Mesothelial cell of epicardium (in vitro differentiated cells): ENCODE measurements around a stretch of chr2.

DNA sequence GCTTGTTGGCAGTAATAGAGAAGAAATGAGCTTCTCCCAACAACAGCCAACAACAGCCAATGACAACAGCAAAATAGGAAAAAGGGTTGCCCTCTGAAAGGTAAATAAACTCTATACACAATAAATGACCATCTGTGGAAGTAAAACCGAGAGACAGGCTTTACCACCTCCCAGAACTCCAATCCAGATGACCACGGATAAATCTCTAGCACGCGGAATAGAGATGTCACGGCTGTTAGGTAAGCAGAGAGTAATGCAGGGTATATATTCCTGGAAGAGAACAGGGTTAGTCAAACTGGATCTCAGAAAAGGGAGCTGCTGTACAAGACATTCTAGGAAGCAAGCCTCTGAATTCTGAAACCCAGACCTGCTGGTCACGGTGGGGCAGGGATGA lies 4.9 kb upstream of the CYP27C1 start:
- PRO-cap = no peak

- PRO-cap = no peak
These were observed 11.0 kb upstream of the ERCC3 start for GRCh38 chr2:127304450-127305871.

DNA sequence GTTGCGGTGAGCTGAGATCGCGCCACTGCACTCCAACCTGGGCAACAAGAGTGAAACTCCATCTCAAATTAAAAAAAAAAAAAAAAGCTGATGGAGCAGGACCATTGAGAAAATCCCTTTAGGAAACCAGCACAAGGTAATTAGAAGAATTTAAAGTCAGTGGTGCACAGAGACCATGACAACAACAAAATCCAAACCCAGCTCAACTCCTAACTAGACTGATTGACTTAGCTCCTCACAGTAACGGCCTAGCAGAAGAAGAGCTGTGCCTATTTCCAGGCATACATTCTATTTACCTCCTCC lies 25.8 kb upstream of the ERCC3 start:
- PRO-cap = no peak

DNA sequence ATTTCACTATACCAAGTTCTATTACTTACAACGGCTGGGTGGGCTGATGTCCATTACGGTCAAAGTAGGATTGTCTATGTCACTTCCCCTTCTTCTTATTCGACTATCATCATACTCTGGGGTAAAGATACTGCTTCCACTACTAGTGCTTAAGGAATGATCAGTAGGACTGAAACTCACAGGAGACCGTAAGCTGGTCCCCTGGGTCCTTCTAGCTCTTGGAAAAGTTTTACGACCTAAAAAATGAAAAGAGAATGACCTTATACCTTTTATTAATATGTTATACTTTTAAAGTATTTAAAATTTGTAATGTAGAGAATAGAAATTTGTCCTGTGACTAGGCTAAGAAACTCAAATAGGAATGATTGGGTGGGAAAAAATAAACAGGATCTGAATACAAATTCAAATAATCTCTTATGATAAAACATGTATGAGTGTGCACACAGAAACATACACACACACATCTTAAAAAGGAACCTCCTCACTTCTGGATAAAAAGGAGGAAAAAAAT lies 28.1 kb upstream of the ERCC3 start:
- PRO-cap = no peak

GRCh38 chr2:127407998-127409109 lies 9.9 kb upstream of the PROC start:
- PRO-cap = bidirectional peak, plus-strand start at chr2:127408169, minus-strand start at chr2:127408056

- PRO-cap = no peak
These were observed 6.2 kb upstream of the PROC start for GRCh38 chr2:127411860-127412682.

- PRO-cap = no peak
These were observed 10.6 kb upstream of the GPR17 start for GRCh38 chr2:127635417-127635782.

DNA sequence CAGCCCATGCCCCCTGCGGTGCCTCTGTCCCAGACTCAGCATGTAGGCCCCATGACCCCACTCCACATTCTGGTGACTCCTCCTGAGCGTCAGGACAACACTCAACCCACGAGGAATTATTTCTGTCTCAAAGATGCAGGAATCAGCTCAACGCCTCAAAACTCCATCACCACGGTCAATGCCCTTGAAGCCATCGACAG lies 1.5 kb upstream of the GPR17 start:
- PRO-cap = no peak

DNA sequence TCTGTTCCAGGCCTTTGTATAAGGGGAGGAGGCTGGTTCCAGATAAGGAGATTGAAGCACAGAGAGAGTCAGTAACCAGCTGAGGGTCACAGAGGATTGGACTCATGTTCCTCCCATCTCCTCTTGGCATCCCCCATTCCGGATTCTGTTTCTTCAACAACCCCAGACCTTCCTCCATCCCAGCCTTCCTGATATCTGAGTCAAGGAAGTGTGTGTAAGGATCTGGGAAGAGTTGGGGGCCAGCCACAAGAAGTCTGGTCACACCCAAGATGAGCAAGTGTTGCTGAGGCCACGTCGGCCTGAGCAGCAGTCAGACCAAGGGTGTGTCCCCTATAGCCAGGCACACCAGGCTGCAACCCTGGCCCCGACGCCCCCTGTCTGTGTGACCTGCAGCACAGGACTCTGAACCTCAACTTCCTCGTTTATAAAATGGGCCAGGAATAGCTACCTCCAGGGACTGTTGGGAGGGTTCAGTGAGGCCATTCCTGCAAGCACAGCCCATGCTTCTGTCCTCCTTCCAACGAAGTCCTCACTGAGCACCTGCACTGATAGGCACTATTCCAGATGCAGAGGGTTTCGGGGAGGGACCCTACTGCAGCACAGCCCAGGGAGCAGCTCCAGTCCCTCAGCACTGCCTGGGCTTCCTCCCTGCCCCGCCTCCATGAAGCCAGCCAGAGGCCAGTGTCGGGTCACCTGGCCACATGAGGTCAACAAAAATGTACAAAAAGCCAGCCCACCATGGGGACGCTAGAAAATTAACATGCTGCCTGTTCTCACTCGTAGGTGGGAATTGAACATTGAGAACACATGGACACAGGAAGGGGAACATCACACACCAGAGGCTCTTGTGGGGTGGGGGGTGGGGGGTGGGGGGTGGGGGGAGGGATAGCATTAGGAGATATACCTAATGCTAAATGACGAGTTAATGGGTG lies 13.3 kb downstream of the LIMS2 start:
- PRO-cap = no peak

DNA sequence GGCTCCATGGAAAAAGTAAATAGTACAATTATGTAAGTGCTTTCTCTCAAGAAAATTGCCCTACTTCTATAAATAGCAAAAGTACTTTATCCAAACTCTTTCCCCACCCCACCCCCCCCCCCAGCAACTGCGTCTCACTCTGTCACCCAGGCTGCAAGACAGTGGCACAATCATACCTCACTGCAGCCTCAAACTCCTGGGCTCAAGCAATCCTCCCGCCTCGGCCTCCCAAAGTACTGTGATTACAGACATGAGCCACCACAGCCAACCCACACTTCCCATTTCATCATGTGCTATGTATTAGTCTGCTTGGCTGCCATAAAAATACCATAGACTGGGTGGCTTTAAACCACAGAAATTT lies 19.9 kb downstream of the WDR33 start:
- PRO-cap = no peak

- PRO-cap = no peak
These were observed 1.7 kb upstream of the POLR2D start for GRCh38 chr2:127859705-127860093.

- PRO-cap = no peak
These were observed 7.0 kb upstream of the POLR2D start for GRCh38 chr2:127864881-127865389.

DNA sequence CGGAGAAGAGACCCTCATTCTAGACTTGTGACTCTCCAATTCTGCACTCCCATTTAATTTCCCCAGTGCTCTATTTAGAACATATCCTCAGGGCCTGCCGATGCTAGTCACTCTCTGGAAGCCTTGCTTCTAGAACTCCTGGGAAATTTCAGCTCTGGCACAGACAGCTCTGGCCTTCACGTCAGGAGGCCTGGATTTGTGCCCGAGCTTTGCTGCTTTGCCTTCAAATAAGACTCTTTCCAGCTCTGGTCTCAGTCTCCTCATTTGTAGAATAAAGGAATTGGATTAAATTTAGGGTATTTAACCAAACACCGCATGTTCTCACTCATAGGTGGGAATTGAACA lies 15.9 kb upstream of the AMMECR1L start:
- PRO-cap = no peak

DNA sequence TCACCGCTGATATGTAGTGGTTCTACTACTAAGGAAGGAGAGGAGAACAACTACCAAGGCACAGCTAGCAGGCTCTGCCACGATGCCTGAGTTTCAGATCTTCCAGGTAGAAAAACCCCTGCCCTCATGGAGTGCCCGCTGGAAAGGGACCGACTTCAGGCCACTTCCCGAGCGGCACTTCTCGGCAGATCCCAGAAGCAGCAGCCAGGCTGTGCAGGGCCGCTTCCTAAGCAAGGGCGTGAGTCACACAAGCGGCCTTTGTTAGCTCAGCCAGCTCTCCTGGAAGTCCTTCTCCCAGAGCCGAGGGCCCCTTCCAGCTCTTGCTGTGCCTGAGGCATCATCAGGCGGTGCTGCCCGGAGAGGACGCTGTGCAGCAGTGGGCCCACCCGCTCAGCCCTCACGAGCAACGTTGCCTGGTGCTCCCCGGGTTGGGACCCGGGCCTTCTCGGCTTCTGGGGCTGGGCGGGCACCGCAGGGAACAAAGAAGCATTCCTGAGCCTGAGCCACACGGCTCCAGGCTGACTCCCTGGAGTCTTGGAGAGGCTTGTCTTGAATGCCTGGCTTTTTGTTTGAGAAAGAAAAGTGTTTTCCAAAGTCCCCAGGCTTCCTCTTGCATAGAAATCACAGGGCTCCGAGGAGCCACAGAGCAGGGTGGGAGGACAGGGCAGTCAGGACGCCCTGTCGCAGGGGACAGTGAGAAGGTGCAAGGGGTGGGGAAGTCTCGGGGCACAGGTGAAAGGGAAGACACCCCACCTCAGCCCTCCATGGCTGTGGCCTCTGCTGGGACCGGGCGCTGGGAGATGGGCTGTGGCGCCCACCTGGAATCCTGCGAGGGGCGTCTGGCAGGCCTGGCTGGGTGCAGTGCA lies 57.9 kb downstream of the HS6ST1 start:
- PRO-cap = no peak

- PRO-cap = no peak
These were observed 38.4 kb downstream of the HS6ST1 start for GRCh38 chr2:128280111-128280919.

DNA sequence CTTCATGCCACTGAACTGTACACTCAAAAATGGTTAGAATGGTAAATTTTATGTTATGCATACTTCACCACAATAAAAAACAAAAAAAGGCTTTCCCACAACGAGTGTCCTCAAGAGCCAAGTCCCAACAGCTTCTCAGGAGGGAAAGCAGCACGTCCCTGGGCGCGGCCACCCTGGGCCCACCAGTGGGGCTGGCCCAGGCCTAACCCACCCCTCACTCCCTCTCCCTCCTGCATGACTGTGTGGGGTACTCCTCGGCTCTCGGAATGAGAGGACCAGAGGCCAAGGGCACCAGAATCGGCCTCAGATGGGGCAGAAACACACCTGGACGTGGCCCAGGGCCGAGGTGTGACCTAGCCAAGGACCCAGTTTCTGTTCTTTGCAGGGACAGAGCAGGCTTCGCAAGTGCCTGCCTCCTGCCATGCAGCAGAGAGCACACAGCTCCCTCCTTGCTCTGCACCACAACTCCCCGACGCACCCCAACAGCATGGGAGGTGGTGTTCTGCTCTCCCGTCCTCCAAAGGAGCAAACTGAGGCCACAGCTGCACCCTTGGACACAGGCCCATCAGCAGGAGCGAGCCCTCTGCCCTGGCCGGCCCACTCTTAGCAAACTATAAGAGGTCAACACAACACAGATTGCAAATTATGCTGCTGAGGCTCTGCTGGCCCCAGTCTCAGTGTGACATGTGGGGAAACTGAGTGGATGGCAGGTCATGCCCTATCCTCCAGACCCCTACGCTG lies 19.7 kb downstream of the HS6ST1 start:
- PRO-cap = no peak

DNA sequence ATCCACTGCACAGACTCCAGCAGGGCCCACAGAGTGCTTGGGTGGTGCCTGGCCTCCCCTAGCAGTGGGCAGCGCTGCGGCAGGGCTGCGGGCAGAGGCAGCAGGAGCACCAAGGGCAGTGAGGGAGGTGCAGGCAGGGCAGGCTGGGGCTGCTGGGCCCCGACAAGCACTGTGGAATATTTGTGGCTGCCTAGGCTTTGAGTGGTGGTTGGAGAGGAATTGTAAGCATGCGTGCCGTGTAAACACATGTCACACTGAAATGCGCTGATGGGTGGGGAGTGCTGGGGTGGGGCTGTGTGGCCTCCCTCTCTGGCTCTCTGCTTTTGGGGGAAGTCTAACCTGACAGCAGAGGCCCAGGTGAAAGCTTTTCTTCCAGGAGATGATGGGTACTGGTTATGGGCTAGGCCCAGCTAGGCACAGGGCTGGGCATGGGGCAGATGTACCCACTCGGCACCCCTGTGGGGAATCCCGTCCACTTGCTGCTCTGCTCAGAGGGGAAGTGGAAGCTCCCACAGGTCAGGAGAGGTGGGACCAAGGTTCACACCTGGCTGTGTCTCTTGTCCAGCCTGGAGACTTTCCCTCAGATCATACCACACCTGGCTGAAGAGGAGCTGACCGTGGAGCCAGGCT lies 55.6 kb upstream of the HS6ST1 start:
- PRO-cap = no peak

DNA sequence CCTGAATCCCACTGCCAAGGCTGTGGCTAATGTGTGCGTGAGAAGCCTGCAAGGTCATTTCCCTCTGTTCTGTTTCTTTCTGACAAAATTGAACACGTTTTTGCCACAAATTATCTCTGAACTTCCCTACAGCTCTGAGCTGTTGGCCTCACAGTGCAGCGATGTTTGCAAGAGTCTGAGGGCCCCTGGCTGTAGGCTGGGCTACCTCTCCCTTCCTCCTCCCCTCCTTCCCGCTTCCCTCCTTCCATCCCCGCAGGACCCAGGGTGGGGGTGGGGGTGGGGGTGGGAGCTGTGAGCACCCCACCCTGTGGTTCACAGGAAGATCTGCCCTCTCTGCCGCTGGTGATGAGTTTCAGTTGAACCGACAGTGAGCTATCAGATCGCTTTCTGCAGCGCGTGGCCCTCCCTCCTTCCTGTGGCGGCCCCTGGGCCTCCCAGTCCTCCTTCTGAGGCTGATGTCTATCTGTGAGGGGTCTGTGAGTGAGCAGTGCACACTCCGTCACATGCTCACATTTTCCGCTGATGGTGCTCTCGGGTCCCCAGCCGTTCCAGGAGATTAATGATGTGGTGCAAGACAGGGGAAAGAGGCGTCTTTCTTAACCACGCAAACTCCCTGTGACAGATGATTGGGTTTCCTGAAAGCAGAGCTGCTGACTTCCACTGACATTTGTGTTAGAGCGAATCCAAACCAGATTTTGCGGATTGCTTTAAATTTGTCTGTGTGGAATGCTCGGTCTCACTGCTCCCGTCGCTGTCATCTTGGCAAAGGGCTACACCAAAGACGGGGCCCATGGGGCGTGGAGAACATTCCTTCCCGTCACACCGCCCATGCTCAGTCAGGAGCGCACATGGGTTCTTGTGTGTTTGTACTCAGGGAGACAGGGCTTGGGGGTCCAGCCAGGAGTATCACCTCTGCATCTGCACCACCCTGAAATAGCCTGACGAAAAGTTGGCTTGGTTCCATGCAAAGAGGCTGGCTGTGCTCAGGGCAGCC lies 154.5 kb upstream of the HS6ST1 start:
- PRO-cap = no peak

DNA sequence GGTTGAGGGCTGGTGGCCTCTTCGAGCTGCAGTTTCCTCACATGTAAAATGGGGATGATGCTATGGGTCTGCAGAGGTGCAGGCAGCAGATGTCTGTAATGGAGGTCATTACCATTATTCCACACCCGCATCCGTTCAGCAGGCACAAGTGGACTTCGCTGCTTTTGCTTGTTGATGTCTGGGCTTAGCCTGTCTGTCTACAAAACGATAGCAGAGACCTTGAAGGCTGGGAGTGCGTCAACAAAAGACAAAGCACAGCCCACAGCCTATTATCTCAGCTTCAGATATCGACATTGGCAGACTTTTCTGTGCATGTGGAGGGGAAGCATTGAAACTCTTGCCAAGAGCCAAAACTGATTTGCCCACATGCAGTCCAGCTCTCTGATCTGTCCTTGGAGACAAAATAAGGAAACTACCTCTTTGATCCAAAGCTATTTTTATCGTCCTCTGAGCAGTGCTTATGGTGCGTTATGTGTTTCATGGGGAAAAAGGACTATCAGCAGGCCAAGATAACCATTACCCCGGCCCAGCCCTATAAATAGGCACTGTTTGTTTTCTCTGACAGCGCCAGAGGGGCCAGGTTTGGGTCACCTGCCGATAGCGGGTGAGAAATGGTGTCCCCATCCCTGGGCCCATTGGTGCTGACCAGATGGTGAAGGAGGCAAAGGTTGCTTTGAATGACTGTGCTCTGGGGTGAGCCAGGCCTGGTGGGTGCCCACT lies 175.9 kb upstream of the HS6ST1 start:
- PRO-cap = no peak

- PRO-cap = no peak
These were observed 546.2 kb upstream of the HS6ST1 start for GRCh38 chr2:128864812-128865291.